Fibroblast of villous mesenchyme (primary cell): ENCODE results near the genes CCL7, CCL1, TMEM132E and UNC45B.

DNA sequence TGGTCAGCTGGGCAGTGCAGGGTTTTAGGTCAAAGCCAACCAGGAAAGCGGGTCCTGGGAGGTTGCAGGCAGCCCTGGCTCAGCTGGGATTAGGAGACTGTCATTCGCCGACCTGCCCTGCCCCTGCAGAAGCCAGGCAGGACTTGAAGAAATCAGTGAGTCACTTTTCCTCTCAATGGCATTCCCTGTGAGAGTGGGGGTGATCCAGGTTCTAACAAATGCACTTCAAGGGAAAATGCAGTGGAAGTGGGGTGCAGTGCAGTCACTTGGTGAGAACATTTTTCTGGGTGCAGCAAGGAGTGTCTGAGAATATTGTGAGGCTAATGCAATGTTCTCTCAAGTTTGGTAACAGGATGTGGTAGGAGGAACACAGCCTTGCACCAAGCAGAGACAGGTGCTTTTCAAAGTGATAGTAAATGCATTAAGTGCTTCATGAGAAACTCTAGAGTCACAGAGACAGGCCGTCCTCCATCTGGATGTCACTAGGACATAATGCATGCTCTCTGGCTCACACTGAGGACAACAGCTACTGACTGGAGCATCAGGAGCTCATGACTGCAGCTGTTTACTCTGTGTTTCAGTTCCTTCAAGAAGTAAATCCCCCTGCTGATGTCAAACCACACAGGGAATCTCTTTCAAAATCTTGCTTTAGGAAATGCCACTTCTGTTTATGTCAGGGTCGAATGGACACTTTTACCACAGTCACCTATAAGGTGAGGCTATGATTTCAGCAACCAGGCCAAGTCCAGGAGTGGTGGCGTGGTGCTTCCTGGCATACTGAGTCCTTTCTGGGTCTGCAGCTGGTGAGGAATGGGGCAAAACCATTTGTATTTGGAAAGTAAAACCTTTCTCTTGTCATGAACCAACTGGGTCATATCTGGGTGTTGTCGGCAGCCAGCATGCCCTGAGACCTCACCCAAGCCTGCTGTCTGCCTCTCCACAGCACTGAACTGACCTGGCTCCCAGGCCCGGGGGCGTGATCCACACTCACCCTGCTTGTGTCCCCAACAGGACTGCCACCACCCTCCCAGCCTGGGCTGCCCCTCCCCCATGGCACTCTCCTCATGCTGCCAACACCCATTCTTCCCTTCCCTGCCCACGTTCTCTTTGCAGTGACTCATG is 16.8 kb downstream of the CDK5R1 start:
- CAGE, long polyA plus RNA: no peak

GRCh38 chr17:32532917-32534064 is 46.5 kb downstream of the CDK5R1 start:
- CAGE, long polyA plus RNA: no peak

DNA sequence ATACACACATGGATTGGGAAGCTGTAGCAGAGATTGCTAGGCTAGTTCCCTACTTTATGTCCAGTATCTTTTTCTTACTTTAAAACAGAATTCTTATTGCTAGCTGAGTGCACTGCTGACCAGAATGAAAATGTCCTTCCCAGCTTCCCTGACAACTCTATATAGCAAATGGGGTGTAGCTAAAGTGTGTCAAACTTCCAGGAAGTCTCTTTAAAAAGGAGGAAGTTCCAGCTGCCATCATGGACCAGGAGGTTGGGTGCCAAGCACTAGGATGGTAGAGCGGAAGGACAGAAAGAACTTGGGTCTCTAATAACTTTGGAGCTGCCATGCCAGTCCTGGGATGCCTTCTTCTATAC is 140.8 kb downstream of the MYO1D start:
- CAGE, long polyA plus RNA: no peak

- CAGE, long polyA plus RNA: no peak
These were observed 25.6 kb downstream of the MYO1D start for GRCh38 chr17:32851035-32852001.

GRCh38 chr17:32871671-32872148 is 5.2 kb downstream of the MYO1D start:
- CAGE, long polyA plus RNA: no peak

- CAGE, long polyA plus RNA: no peak
These were observed 214.9 kb upstream of the CCL2 start for GRCh38 chr17:34040080-34040646.

DNA sequence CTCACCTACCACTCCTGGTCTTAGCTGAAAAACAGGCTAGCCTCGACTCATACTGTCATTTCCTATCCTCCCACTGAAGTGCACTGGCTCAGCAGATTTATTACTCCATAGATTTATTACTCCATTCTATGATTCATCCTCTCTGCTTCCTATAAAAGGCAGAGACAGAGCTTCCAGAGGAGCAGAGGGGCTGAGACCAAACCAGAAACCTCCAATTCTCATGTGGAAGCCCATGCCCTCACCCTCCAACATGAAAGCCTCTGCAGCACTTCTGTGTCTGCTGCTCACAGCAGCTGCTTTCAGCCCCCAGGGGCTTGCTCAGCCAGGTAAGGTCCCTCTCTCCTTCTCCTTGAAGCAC is at the start of gene CCL7:
Gene CCL7, plus strand, starts transcription at position 181 of the 358 bp plus-strand sequence.
- CAGE, long polyA plus RNA: no peak

DNA sequence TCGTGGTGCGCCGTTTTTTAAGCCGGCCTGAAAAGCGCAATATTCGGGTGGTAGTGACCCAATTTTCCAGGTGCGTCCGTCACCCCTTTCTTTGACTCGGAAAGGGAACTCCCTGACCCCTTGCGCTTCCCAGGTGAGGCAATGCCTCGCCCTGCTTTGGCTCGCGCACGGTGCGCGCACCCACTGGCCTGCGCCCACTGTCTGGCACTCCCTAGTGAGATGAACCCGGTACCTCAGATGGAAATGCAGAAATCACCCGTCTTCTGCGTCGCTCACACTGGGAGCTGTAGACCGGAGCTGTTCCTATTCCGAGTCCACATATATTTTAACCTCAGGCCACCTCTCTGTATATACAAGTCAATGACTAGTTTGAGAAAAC is 12.6 kb downstream of the CCL11 start:
- CAGE, long polyA plus RNA: no peak

- CAGE, long polyA plus RNA: no peak
These were observed at the start of gene CCL1 for GRCh38 chr17:34362937-34363601. Gene CCL1 (minus strand): TSS chr17:34363233.

GRCh38 chr17:34579123-34579749 is at the start of gene TMEM132E:
Gene TMEM132E (plus strand): TSS chr17:34579582.
- CAGE, long polyA plus RNA: no peak

- CAGE, long polyA plus RNA: no peak
These were observed 18.1 kb downstream of the LIG3 start for GRCh38 chr17:34998086-34999113.

DNA sequence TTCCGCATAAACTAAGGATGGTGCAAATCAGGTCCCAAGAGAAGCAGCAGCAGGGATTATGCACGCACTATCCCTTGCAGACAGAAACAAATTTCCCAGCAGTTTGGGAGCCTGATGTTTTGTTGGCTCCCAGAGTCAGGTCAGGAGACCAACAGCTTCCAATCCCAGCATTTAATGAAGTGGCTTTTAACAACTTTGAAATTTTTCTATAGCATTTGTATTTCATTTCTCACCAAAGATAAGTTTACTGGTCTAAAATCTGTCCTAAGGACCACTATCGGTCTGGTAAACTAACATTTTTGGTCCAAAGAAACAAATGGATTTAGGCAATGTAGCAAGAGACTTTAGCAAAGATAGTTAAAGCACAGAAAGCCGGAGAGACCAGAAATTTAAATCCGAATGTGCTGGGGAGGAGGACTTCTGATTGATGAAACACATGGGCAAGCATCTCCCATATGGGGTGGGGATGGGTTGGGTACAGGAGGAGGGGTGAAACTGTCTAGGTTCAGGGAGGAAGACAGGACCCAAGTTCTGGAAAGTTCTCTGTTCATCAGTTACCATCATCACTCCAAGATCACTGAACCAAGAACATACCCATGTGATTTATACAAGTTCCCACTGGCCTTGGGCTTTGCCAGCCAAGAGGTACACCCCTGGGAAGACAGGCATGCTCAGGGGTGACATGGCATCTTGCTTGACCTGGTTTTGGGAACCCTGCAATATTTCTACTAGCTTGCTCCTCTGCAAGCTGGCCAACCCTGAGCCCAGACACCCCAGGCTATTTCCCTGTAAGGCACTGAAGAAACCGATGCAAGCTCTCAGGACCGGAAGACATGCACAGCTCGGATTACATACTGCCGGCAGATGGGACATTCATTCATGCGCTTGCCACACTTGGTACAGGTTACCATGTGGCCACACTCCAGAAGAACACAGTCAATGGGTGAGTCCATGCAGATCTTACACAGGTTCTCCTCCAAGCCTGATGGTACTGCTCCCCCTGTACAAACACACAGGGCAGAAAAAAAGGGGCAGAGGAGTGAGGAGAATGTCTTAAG is 31.2 kb downstream of the LIG3 start:
- CAGE, long polyA plus RNA: no peak

DNA sequence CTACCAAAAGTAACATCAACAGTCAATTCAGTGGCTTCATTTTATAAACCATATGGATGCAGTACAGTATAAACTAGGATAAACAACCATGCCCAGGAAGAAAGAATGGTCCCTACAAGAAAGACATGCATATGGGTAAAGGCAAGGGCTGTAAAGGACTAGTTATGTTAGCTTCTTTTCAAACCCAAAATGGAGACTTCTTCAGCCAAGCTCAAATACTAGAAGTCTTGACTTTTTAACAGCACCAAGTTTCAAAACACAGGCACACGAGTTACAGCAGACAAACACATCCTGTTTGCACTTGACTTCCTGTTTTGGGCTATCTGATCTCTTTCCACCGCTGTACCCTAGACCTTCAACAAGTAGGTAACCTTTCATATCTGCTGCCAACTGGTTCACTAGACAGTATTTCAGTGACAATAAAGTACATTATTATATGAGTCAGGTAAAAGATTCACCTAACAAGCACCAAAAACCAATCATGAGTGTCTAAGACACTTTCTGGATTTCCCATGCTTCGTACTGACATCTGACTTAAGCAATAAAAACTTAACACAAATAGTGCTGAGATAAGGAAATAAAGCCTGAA is 12.3 kb downstream of the RFFL start:
- CAGE, long polyA plus RNA: no peak

DNA sequence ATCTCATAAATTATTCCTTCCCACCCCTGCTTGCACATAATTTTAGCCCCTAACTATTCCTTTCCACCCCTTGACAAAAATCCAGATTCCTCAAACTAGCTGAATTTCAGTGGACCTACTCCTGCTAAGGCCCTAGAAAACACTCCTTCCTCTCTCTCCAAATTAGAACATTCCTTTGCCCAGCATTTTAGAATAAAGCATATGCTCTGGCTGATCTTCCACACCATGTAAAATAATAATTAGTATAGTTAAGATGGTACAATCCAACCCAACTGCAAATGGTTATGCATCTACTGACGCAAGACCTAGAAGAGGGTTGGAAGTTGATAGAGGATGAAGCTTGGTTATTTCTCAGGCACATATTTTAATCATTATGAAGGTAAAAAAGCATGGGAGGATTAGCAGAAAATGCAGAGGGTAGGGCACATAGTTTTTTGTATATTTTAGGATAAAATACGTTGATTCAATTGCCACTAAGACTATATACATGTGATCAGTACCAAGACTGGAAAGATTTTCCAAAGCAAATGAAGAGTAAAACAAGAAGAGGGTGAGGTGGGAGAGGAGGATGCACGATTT is 16.6 kb upstream of the RFFL start:
- CAGE, long polyA plus RNA: no peak

DNA sequence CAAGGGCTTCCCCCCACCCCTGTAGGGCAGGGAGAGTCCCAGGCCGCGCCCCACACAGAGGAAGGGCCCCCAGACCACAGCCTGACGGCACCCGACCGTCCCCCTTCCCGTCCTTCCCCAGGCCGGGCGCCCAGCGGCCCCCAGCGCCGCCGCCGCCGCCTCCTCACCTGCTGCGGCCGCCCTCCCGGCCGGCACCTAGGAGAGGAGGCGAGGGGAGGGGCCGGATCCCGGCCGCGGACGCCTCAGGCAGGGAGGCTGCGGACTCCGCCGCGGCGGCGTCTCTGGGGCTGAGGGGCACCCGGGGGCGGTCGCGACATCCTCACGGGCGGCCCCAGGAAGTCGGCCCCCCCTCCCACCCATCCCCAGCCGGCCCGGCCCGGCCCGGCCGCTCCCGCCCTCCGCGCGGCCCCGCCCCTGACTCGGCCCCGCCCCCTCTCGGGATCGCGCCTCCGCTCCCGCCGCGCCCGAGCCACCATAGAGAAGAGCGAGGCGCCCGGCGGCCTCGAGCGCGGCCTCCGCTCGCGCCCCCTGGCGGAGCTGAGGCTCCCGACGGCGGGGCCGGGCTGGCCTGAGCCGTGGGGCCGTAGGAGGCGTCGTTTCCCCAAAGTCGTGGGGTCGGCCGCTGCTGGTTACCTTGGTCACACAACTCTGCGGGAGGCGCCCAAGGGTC is 25.6 kb upstream of the RFFL start:
- CAGE, long polyA plus RNA: no peak

DNA sequence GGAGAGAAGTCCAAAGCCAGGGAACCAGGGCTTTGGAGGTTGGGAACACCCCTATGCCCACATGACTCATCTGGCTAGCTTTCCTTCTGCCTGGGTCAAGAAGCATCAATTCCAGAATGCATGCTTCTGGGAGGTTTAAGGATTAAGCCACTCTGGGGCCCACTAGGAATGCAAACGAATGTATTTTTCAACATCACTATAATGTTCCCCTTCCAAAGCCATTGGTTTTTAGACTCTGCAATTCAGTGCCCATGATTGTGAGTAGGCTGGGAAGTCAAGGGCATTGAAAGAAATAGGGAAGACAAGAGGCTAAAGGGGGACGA is 8.2 kb downstream of the FNDC8 start:
- CAGE, long polyA plus RNA: no peak

DNA sequence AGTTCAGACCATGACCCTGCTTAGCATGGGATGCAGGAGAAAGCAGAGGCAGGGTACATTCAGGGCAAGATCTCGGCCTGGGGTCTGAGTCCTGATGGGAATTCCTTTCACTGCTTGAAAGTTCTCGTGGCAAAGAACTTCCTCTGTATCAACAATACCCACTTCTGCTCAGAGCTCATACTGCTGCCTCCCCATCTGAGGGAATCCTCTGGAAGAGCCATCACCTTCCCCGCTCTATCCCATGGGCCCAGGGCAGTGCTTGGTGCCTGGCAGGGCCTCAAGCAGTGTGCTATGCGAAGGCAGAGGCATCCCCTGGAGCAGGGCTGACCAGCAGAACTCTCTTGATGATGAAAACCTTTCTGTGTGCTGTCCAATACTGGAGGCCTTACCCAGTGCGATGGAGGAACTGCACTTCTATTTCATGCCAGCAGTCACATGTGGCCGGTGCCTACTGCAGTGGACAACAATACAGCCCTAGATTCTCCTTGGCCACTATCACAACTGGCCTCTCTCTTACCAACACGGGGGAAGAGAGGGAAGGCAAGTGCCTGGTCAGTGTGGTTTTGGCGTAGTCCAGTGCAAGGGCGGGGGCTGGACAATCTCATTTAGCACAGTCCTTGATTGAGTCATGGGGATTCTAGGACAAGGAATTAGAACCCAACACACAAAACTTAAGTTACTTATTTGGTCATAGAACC is 10.1 kb downstream of the FNDC8 start:
- CAGE, long polyA plus RNA: no peak

GRCh38 chr17:35147103-35148145 is at the start of gene UNC45B:
Gene UNC45B (plus strand): TSS chr17:35147817.
- CAGE, long polyA plus RNA: no peak

GRCh38 chr17:35214173-35214709 is 20.0 kb upstream of the SLC35G3 start:
- CAGE, long polyA plus RNA: no peak

- CAGE, long polyA plus RNA: no peak
These were observed 35.6 kb downstream of the SLFN5 start for GRCh38 chr17:35278305-35278964.